ENCODE results near the genes CAMKK1 and MYBBP1A.

DNA sequence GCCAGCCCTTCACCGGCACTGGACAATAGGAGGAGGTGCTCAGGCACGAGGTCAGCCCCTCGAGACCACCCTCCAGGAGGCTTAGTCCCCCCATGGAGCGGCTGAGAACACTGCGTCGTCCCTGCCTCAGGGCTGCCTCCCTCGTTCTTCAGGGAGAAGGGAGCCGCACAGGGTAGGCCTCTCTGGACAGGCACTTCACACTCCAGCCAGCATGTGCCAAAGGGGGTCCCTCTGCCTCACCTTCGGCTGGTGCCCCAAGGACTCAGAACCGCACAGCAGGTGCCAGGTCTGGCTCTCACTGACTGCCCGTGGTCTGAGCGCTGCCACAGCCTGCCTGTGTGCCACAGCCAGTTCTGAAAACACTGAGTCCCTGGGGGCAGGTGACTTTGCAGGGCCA lies 7.1 kb downstream of the P2RX5 start:
- PRO-cap = no peak

GRCh38 chr17:3693810-3694239 lies 2.1 kb downstream of the P2RX5 start:
- PRO-cap = no peak

GRCh38 chr17:3892857-3893936 lies at the start of gene CAMKK1:
Gene CAMKK1 (minus strand): TSS chr17:3893053.
- PRO-cap = bidirectional peak, plus-strand start at chr17:3893268, minus-strand start at chr17:3893096; unidirectional peak, plus-strand start at chr17:3893495

GRCh38 chr17:3911885-3912325 lies 4.4 kb downstream of the P2RX1 start:
- PRO-cap = no peak

- PRO-cap = unidirectional peak, plus-strand start at chr17:3914518
These were observed 2.1 kb downstream of the P2RX1 start for GRCh38 chr17:3913881-3914940.

DNA sequence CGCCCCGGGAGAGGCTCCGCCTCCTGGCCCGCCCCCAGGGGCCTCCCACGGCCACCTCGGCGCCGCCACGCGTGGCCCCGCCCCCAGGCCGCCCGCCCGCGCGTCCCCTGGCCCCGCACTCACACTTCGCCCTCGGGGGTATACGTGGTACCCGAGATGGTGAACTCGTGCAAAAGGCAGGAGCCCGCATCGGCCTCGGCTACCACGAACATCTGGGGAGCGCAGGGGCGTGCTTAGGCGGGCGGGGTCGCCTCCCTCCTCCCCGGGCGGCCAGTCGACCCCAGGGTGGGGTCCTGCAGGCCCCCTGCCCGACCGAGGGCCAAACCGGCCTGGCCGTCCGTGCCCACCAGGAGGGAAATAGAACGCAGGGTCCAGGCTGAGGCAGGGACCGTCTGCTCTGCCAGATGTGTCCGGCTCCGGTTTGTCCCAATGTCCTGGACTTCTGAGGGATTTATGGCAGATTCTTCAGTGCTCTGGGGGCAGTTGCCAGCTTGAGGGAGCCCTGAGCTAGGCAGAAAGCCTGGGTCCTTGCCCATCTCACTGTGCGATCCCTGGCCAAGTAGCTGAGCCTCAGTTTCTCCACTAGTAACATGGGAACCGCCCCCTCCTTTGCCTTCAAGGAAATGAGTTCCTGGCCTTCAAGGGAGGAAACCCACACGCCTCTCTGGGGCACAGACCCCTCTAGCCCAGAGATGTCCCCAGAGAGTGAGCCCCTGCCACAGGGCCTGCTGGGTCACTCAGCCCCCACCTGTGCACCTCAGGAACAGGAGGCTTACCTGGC lies 19.1 kb downstream of the ATP2A3 start:
- PRO-cap = bidirectional peak, plus-strand start at position 91 of the sequence, minus-strand start outside the sequence

GRCh38 chr17:3961292-3962438 lies 2.6 kb downstream of the ATP2A3 start:
- PRO-cap = no peak

DNA sequence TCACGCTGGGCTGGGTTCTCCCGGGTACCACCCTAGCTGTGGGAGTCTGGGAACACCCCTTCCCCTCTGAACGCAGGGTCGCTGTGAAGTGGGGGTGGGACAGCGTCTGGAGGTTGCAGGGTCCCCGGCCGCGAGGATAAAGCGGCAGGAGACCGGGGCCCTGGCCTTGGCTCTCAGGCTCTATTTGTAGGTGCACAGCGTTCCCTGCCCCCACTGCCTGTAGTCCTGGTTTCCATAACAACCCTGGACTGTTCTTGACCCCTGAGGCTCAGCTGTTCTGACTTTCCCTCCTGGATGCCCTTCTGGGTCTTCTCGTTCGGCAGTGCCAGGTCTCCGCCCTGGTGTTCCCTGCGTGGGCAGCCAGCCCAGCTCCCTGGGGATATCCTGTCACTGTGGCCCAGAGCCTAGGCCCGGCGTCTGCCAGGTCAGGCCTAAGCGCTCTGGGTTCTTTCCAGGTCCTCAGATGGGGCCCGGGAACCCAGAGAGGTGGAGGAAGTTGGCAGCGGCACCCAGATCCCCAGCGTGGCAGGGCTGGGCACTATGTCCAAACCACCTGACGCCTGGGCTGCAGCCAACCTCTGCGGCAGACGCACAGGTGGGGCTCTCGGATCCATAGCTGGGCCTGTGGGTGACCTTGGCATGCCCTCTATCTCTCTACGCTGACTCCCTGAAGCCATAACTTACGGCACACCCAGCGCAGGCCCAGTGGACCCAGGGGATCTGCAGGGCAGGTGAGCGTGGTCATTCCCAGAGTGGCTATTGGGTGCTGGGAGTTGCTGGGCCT lies 12.4 kb upstream of the ATP2A3 start:
- PRO-cap = no peak

GRCh38 chr17:4005333-4005727 lies 41.1 kb upstream of the ATP2A3 start:
- PRO-cap = no peak

- PRO-cap = no peak
These were observed 44.2 kb downstream of the CYB5D2 start for GRCh38 chr17:4187040-4187658.

DNA sequence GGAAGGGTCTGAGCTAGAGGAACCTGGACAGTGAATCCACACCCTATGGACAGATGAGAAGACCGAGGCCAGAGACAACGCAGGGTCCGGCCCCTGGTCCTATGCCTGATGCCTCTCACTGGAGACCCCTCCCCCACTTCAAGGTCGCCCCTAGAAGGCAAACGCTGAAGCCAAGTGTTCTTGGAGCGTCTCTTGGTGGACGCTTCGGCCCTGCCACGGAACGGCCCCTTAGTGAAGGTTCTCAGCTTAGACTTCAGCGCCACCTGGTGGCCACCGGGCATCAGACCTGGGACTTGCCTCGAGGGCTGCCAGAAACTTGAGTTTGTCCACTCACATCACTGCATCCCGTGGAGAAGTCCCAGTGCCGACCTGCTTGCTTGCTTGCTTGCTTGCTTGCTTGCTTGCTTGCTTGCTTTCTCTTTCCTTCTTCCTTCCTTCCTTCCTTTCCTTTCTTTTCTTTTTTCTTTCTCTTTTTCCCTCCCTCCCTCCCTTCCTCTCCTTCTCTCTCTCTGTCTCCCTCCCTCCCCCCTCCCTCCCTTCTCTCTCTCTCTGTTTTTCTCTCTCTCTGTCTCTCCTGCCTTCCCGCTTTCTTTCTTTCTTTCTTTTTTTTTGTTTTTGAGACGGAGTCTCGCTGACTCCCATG lies 20.5 kb upstream of the SPNS3 start:
- PRO-cap = no peak

DNA sequence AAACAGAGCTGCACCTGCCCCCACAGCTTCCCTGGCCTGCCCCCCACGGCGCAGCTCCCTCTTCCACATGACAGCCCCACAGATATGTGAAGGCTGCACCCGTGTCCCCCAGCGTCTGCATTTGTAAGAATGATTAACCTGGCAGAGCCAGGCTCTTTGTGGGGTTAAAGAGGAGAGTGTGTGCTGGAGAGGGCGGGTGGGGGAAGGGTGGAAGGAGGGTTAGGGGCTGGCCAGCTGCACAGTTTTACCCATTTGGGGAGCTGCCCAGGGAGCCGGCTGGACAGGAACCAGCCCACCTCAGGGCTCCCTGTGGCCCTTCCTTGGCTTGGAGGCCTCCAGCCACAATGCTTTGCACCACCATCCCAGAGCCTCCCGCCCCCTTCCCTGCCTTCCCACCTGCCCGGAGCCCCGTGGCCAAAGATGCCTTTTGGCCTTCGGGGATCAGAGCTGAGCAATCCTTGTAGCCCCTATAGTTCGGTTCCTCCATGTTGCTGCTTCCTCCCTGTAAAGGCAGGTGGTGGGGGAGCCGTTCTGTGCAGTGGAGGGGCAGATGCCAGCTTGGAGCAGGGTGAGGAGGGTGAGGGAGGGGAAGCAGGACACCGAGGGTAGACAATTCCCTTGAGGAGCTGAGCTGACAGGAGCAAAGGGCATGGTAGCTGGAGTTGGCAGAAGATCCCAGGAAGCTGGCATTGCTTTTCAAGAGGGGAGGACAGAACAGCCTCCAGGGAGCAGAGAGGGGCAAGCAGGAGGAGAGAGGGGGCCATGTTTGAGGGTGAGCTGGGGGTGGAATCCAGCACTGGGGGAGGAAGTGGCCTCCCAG lies 18.0 kb upstream of the SPNS2 start:
- PRO-cap = bidirectional peak, plus-strand start at position 252 of the sequence, minus-strand start at position 78 of the sequence; bidirectional peak, plus-strand start at position 689 of the sequence, minus-strand start at position 611 of the sequence

DNA sequence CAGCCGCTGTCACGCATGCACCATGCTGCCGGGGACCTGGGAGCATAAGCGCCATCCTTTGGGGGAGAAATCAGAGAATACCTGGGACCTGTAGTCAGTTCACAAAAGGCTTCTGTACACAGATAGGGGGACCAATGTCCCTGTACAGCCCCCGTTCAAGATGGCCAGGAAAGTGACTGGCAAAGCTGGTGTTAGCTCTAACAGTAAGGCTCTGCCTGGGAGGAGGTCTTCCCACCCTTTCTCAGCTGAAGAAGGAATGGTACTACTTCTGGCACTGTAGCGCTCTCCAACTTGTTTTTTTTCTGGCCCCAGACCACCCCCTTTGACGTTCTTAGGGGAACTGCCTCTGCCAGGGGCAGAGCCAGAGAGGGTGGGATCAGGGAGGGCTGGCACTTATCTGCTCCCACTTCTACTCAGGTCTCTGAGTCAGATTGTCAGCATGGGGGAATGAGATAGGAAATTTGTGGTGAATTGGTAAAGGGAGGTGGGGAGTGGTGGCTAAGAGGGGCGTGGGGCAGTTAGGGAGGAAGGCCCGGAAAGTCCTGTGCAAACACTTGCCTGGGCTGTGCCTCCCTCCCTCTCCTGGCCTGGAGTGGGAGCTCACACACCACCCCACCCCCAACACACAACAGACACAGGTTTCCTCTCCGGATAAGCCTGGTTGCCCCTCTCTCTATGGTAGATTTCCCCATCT lies 2.4 kb downstream of the SPNS2 start:
- PRO-cap = unidirectional peak, minus-strand start at position 178 of the sequence; unidirectional peak, minus-strand start at position 449 of the sequence

DNA sequence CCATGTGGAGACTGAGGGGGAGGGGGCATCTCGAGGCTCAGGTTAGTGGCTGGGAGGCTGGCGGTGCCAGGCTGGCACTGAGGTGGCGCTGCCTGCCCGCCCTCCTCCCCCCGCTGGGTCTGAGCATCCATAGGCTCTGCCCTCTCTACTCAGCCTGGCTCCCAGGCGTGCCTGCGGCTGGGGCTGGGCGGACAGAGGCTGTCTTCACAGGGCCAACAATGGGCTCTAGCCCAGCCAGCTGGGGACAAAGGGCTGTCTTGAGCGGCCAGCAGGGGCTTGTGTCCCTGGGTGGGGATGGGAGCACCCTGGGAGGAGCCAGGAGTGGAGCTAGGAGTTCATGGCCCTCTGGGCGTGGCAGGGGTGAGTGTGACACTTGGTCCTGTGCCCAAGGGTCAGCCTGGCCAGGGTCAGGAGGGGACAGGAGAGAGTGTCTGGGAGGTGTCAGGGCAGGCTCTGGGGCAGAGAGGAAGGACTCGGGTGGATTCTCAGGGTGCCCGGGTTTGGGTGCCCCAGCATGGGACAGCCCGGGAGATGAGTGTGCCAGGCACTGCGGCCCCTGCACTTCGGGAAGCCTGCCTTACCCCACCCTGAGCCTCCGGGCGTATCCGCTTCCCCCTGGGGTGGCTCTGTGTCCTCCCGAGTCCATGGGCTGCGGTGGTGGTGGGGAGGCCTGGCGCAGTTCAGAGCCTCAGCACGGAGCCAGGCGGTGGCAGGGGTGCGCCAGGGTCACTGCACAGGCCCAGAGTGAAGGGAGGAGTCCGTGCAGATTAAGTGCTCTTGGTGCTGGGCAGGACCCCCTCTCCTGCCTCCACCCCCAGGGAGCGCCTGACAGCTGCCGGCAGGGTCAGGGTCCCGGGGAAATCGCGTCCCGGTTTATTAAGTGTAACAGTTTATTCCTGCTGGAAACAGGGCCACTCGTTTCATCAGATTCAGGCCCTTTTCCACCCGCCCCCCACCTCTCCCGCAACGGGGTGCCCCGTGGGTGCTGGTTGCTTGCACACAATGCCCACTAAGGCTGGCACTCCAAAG lies 20.8 kb downstream of the MYBBP1A start:
- PRO-cap = no peak

- PRO-cap = bidirectional peak, plus-strand start at chr17:4555515, minus-strand start at chr17:4555345
These were observed at the start of gene MYBBP1A for GRCh38 chr17:4554979-4556387. Gene MYBBP1A (minus strand): TSS chr17:4555384.

DNA sequence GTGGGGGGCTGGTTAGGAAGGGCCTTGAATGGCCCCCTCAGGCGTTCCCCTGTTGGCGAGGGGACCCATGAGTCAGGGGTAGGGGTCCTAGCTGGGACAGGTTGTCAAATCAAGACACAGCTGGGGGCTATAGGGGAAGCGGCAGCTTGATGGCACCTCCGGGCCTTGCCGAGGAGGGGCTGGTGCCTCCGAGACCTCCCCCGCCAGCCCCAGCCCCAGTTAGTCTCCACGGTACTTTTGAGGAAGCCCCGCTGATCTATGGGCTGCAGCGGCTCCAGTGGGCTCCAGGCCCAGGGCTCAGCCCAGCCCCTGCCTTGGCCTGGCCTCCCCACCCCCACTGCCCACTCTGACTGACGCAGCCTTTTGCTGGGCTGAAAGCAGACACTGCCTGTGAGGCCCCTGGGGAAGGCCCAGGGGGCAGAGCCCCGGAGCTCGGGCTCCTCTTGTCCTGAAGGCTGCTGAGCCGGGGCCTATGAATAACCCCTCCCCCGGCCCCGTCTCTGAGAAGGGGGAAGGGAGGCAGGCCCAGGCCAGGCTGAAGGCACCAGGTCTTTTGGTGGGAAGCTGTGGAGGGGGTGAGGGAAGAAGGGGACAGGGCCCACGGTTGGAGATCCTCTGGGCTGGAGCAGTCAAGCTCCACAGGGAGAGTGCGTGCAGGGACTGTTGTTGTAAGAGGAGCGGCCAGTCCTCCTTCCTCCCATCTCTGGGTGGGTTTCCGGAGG lies 7.6 kb upstream of the SMTNL2 start:
- PRO-cap = no peak

DNA sequence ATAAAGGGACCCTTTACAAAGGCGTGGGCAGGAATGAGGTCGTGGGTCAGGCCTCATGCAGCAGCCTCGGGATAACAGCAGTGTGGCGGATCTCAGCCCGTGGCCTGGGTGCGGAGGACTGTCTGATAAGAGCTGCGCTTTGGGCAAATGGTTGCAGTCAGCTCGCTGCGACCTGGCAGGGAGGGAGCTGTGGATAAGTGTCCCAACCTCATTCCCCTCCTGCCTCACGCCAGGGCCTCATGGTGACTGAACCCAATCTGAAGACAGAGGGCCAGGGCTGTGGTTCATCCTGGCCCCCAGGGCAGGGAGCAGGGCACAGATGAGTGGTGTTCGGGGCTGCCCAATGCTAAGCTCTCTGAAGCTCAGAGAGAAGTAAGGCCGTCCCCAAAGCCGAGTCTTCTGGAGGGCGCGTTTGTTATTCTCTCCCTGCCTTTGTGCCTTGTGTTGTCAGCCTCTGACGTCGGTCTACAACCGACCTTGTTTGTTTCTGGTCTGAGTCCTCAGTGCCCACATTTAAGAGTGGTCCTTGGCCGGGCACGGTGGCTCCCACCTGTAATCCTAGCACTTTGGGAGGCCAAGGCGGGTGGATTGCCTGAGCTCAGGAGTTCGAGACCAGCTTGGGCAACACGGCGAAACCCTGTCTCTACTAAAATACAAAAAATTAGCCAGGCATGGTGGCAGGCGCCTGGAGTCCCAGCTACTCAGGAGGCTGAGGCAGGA lies 13.8 kb downstream of the SMTNL2 start:
- PRO-cap = no peak

- PRO-cap = no peak
These were observed 23.1 kb downstream of the SMTNL2 start for GRCh38 chr17:4607347-4607865.

DNA sequence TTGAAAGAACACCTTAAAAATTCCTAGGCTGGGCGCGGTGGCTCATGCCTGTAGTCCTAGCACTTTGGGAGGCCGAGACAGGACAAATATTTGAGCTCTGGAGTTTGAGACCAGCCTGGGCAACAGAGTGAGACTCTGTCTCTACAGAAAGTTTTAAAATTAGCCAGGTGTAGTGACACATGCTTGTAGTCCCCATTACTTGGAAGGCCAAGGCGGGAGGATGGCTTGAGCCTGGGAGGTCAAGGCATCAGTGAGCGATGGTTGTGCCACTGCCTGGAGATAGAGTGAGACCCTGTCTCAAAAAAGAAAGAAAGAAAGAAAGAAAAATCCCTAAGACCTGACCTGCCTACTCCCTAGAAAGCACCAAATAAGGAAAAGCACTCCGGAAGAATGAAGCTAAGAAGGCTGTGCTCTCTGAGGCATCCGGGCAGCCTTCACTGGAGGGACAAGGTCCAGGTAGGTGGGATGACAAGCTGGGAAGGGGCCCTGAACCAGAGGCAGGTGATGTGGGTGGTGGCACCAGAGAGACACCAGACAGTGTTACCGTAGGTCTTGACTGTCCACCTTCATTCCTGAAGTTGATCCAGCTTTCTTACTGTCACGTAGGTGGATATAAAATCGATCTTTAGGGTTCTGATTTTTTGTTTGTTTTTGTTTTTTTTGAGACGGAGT lies 26.2 kb downstream of the SMTNL2 start:
- PRO-cap = no peak

GRCh38 chr17:4716931-4718275 lies 7.0 kb downstream of the ARRB2 start:
- PRO-cap = no peak

Data from bile duct (tissue), 1 donor.